Parotid gland (tissue), 1 donor: ENCODE measurements around a stretch of chr21.

DNA sequence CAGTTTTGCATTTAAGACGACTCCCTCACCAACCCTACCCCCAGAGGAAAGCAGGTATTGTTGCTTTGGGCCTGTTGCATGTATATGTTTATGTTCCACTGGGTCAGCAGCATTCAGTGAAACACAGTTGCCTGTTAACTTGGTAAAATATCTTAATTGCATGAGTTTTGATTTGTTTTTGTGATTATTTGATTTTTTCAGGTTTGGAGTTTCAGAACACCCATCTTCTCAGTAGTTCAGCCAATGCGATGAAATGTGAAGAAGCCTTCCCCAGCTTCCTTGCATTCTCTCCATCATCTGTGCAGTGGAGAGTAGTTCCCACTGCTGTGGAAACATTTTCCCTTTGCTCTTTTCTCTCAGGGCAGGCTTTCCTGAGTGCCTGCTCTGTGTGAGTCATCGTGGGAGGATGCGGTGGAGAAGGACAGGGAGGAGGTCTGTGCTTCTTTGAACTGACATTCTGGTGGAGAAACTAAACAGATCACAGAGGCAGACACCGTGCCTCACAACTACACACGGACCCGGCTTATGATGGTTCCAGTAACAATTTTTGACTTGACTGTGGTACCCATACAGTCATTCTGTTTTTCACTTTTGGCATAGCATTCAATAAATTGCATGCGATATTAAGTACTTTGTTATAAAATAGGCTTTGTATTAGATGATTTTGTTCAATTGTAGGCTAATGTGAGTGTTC is 6.6 kb downstream of the ADARB1 start:
- PRO-cap, result no peak

DNA sequence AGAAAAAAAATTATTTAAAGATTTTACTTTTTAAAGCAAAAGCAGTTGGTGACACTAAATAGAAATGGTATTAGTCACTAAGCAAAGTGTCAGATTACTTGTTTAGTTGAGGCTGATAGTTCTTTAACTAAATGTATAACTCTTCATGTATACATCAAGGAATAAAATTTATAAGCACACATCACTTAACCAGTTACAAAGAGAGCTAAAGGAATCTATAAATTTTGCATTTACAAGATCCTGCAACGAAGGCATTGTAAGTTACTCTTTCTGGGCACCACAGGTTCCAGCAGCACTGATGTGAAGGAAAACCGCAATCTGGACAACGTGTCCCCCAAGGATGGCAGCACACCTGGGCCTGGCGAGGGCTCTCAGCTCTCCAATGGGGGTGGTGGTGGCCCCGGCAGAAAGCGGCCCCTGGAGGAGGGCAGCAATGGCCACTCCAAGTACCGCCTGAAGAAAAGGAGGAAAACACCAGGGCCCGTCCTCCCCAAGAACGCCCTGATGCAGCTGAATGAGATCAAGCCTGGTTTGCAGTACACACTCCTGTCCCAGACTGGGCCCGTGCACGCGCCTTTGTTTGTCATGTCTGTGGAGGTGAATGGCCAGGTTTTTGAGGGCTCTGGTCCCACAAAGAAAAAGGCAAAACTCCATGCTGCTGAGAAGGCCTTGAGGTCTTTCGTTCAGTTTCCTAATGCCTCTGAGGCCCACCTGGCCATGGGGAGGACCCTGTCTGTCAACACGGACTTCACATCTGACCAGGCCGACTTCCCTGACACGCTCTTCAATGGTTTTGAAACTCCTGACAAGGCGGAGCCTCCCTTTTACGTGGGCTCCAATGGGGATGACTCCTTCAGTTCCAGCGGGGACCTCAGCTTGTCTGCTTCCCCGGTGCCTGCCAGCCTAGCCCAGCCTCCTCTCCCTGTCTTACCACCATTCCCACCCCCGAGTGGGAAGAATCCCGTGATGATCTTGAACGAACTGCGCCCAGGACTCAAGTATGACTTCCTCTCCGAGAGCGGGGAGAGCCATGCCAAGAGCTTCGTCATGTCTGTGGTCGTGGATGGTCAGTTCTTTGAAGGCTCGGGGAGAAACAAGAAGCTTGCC is 101.4 kb downstream of the ADARB1 start:
- PRO-cap, result no peak

DNA sequence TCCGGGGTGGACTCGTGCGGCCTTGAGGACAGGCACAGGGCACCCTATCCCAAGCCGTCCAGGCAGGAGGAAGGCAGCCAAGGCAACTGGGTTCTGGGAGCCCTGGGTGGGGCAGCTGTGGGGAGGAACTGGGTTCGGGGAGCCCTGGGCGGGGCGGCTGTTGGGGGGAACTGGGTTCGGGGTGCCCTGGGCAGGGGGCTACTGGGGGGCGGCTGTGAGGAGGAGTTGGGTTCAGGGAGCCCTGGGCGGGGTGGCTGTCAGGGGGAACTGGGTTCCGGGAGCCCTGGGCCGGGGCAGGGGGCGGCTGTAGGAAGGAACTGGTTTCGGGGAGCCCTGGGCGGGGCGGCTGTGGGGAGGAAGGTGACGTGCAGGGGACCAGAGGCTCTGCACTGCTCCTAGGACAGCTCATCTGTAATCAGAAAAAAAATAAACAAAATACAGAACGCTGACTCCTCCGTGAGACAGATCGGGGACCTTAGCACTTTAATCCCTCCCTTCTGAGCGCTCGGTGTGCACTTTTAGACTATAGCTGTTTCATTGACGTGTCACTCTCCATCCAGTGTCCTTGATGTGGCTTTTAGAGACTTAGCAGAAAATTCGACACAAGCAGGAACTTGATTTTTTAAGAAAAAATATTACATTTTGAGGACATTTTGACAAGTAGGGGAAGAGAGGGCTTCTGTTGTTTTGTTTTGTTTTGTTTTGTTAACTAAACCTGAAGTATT is 63.1 kb downstream of the POFUT2 start:
- PRO-cap, result no peak

GRCh38 chr21:45262336-45263005 is 25.2 kb downstream of the POFUT2 start:
- PRO-cap, result no peak

- PRO-cap, result no peak
These were observed 21.1 kb downstream of the POFUT2 start for GRCh38 chr21:45266512-45267036.

DNA sequence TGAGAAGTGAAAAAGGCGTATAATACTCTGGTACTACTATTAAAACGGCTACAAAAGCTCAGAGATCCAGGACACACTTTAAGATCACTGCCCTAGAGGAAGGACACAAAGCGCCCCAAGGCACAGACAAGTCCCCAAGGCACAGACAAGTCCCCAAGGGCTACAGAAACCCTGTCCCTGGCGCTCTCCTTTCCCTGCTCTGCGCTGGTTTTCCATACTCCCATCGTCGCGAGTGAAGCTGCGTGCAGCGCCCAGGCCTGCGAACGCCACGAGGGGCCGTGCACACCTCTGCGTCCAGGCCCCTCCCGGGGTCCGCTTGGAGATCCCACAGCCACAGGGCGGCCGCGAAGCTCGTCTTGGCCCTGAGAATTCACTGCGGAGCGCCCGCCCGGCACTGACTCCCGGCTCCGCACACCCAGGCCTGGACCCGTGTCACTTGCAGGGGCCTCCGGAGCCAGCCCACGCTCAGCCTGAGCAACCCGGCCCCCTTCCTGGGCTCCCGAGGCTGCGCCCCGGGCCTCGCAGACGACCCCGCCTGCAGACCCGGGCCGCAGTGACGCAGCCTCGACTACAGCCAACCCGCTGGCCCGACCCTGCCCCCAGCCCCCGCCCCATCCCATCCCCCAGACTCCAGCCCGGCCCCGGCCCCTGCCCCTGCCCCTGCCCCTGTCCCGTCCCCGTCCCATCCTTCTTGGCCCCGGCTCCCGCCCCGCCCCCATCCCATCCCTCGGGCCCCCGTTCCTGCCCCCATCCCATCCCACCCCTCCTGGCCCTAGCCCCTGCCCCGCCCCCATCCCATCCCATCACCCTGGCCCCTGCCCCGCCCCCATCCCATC is 924 bp downstream of the POFUT2 start:
- PRO-cap, result no peak

GRCh38 chr21:45288220-45289083 is 757 bp upstream of the POFUT2 start:
- PRO-cap, result no peak

GRCh38 chr21:45294116-45295203 is 6.8 kb upstream of the POFUT2 start:
- PRO-cap, result unidirectional peak, minus-strand start at chr21:45294478; bidirectional peak, plus-strand start at chr21:45294794, minus-strand start at chr21:45294743

- PRO-cap, result no peak
These were observed 29.9 kb upstream of the POFUT2 start for GRCh38 chr21:45317442-45318216.

DNA sequence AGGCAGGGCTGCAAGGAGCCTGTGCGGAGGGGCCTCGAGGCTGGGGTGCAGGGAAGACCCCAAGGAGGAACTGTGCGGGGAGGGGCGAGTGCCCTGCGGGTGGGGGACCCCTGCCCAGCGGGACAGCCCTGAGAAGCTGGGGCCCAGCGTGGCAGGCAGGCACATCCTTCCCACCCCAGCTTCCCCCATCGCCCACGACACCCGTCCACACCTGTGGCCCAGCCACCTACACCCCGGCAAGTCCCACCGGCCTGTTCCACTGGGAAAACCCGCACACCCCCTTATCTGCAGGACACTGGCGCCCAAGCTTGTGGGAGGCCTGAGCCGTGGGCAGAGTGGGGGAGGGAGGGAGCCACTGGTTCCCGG is 37.5 kb upstream of the POFUT2 start:
- PRO-cap, result no peak

DNA sequence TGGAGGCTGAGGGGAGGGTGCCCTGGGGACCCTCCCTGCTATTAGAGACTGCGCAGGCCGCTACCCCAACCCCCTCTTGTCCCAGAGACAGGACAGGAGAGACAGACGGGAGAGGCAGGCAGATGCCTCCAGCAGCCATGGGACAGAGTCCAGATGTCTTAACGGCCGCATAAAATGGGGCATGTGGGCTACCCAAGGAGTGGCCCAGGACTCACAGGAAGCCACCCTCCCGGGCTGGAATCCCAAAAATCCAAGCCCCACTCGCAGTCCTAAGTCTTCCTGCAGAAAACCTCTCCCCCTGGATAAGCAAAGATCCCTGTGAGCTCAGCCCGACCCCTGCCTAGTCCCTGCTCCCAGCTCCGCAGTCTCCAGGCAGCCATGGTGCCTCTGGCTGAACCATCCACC is 43.6 kb upstream of the COL18A1 start:
- PRO-cap, result no peak

- PRO-cap, result no peak
These were observed 62.4 kb downstream of the SLC19A1 start for GRCh38 chr21:45479731-45480266.

DNA sequence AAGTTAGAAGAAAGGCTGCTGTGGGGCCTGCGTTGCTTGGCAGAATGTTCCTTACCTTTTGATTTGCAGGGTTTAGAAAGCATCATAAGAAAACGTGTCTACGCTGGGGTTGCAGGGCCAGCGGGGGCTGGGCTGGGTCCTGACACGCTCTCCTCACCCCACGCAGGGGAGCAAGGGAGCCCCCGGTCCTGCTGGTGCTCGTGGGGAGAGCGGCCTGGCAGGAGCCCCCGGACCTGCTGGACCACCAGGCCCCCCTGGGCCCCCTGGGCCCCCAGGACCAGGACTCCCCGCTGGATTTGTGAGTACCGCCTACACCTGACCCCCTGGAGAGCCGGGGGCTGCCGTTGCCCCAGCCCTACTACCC is 55.6 kb downstream of the SLC19A1 start:
- PRO-cap, result no peak

- PRO-cap, result no peak
These were observed 43.4 kb downstream of the SLC19A1 start for GRCh38 chr21:45498762-45499377.

DNA sequence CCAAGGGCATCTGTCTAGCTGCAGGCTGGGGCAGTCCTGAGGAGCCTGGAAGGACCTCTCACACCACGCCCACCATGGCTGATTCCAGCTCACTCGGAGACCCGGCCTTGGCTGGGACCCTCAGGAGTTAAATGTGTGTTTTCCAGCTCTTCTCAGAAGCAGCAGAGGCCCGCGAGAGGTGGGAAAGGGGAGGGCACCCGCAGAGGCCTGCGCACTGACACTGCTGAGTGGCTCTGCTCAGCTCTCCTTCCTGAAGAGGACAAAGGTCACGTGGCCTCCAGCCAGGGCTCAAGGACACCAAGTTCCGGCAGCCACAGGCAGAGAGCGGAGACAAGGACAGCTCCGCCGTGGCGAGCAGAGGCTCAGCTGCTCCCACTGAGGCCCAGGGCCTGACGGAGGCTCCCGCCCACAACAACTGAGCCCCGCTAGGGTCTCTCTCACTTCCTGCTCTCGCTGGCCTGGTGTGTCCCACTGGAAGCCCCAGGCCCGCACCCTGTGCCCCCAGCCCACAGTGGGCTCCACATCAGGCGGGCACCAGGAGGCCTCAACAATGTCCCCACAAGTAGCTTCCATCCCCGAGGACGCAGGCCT is 16.9 kb downstream of the SLC19A1 start:
- PRO-cap, result no peak

DNA sequence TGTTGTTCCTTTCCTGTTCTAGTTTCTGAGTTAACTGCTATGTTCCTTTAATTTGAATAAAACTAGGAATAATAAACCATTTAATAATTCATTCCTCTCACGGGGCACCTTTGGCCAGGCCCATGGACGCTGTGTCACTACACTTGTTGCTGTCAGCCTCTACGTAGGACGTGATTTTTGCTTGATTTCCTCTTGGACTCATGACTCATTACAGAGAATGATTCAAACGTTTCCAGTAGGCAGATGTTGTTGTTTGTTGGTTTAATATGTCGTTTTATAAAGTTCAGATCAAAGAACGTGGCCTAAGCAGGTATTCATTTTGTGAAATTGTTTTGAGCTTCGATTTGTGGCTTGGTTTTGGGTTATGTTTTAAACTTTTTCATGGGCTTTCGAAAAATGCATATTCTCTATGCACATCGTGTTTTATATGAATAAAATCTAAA is 9.1 kb upstream of the SLC19A1 start:
- PRO-cap, result no peak

- PRO-cap, result no peak
These were observed 13.9 kb upstream of the SLC19A1 start for GRCh38 chr21:45556038-45556558.

- PRO-cap, result unidirectional peak, minus-strand start at chr21:45590580
These were observed 48.3 kb upstream of the SLC19A1 start for GRCh38 chr21:45590080-45591413.

DNA sequence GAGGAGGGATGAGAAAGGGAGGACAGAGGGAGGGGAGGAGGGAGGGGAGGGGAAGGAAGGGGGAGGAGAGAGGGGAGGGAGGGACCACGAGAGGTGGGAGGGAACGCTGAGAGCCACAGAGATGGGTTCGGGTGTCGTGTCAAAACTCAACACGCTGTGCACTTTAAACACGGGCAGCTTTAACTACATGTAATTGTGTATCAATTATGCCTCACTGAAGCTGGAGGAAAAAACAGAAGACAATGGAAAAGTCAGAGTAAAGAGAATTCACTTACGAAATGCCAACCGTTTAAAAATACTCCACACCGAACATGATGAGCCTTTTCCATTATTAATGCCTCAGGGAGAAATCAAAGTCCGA is 35.9 kb upstream of the PCBP3 start:
- PRO-cap, result no peak

- PRO-cap, result no peak
These were observed 134.9 kb upstream of the COL6A1 start for GRCh38 chr21:45846559-45847242.